ENCODE results near the genes SYT6, NHLH2 and ATP1A1.

DNA sequence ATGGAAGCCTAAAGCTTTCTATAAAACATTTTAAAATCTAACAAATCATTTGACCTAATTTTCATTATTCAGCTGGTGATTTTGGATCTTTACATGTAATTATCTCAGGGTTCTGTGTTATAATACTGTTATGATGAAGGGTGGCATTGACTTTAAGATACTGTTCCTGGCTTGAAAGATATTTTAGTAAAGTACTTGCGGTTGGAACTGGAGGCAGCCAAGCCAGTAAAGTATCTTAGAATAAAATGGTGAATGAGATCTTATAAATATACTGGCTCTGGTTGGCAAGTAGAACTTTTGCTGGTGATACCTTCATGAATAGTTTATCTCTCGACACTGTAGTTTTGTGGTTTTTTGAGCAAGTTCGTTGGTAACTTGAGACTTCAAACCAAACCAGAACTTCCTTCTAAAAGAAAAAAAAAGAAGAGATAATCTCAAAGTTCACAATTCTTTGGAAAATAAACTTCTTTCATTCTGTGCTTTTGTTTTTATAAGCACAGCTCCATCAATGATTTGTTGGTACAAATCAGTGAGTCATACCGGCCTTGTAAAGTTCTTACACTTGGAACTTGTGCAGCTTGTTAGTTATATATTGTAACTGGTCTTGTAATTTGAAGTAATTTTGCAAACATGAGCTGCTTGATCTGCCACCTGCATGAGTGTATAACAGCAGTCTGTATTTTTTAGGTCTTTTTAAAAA lies 2.3 kb downstream of the HIPK1 start:
- PRO-cap, result no peak
CAGE:
- cytosol, long polyA minus RNA, result no peak
- cytosol, long polyA plus RNA, result no peak
- long polyA plus RNA, result no peak
- nucleus, long polyA minus RNA, result no peak
- nucleus, long polyA plus RNA, result no peak

DNA sequence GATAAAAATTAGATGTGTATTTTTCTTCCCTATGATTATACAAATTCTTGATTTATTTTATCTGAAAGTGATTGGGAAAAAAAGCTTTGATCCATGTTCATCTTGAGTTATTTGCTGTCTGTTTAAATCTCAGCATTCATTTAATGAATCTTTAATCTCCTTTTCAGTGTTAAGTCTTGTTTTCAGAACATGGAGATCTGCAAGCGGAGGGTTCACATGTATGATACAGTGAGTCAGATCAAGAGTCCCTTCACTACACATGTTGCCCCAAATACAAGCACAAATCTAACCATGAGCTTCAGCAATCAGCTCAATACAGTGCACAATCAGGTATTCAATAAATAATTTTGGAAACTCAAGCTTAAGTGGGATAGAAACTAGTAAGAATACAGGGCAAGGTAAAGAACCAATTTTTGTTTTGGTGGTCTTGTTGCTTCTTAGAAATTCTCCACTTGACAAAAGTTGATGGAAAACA lies 22.3 kb upstream of the OLFML3 start:
- PRO-cap, result no peak
CAGE:
- cytosol, long polyA minus RNA, result no peak
- cytosol, long polyA plus RNA, result no peak
- long polyA plus RNA, result no peak
- nucleus, long polyA minus RNA, result no peak
- nucleus, long polyA plus RNA, result no peak

DNA sequence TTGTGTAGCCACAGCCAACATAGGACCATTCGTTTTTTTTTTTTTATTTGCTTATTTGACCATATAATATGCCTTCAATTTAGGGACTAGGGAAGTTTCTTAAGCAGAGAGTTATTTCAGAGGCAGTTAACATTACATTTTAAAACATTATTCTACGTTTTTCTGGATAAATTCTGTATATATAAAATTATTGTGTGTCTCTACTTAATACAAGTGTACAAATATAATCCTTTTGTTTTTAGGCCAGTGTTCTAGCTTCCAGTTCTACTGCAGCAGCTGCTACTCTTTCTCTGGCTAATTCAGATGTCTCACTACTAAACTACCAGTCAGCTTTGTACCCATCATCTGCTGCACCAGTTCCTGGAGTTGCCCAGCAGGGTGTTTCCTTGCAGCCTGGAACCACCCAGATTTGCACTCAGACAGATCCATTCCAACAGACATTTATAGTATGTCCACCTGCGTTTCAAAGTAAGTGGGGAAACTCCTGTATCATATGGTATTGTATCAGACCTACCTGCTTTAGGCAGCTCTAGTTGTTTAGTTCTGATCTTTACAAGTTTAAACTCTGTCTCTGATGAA lies 21.4 kb upstream of the OLFML3 start:
- PRO-cap, result no peak
CAGE:
- cytosol, long polyA minus RNA, result no peak
- cytosol, long polyA plus RNA, result no peak
- long polyA plus RNA, result no peak
- nucleus, long polyA minus RNA, result no peak
- nucleus, long polyA plus RNA, result no peak

- PRO-cap, result no peak
CAGE:
- cytosol, long polyA minus RNA, result no peak
- cytosol, long polyA plus RNA, result no peak
- long polyA plus RNA, result no peak
- nucleus, long polyA minus RNA, result no peak
- nucleus, long polyA plus RNA, result no peak
These were observed 4.1 kb downstream of the OLFML3 start for GRCh38 chr1:113983354-113983734.

GRCh38 chr1:114153353-114154153 lies at the start of gene SYT6:
SYT6 (minus strand) TSS chr1:114153869.
- PRO-cap, result no peak
CAGE:
- cytosol, long polyA minus RNA, result no peak
- cytosol, long polyA plus RNA, result no peak
- long polyA plus RNA, result no peak
- nucleus, long polyA minus RNA, result no peak
- nucleus, long polyA plus RNA, result no peak

DNA sequence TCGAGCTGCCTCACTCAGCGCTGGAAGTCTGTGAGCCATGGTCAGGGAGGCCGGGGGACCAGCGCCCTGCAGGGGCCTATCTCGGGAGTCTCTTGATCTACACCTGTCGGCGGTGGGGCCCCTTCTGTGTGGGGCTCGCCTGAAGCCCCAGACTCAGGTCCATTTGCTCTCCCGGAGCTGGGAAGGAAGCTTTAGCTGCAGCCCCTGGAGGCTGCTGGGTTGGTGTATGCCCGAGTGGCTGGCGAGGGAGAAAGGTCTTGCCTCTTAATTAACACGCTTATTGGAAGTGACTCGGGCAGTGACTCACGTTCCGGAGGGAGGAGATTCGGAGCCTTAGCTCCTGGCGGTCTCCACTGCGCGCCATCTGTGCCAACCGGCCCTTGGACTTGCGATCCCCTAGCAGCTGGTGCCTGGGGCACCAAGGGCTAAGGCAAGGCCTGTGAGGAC lies 1.1 kb upstream of the SYT6 start:
- PRO-cap, result no peak
CAGE:
- cytosol, long polyA minus RNA, result no peak
- cytosol, long polyA plus RNA, result no peak
- long polyA plus RNA, result no peak
- nucleus, long polyA minus RNA, result no peak
- nucleus, long polyA plus RNA, result no peak

GRCh38 chr1:114369806-114370396 lies 141.1 kb downstream of the TRIM33 start:
- PRO-cap, result no peak
CAGE:
- cytosol, long polyA minus RNA, result no peak
- cytosol, long polyA plus RNA, result no peak
- long polyA plus RNA, result no peak
- nucleus, long polyA minus RNA, result no peak
- nucleus, long polyA plus RNA, result no peak

- PRO-cap, result no peak
CAGE:
- cytosol, long polyA minus RNA, result no peak
- cytosol, long polyA plus RNA, result no peak
- long polyA plus RNA, result no peak
- nucleus, long polyA minus RNA, result no peak
- nucleus, long polyA plus RNA, result no peak
These were observed 11.1 kb upstream of the NRAS start for GRCh38 chr1:114727515-114728276.

GRCh38 chr1:114748607-114749287 lies 9.0 kb downstream of the CSDE1 start:
- PRO-cap, result no peak
CAGE:
- cytosol, long polyA minus RNA, result no peak
- cytosol, long polyA plus RNA, result no peak
- long polyA plus RNA, result no peak
- nucleus, long polyA minus RNA, result no peak
- nucleus, long polyA plus RNA, result no peak

- PRO-cap, result no peak
CAGE:
- cytosol, long polyA minus RNA, result no peak
- cytosol, long polyA plus RNA, result no peak
- long polyA plus RNA, result no peak
- nucleus, long polyA minus RNA, result no peak
- nucleus, long polyA plus RNA, result no peak
These were observed 21.7 kb downstream of the TSPAN2 start for GRCh38 chr1:115067561-115068052.

DNA sequence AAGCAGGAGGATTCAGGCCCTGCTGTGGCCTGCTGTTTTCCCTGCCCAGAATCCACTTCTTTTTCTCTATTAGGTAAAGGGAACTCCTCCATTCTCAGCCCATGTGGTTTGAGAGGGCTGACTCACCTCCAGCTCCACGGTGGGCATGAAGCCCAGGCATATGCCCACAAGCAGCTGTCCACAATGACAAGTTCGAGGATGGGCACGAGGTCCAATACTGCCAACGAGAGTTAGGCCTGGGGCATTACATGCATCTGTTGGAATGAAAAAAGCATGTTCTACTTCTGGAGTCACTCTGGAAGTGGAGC lies 20.2 kb downstream of the TSPAN2 start:
- PRO-cap, result no peak
CAGE:
- cytosol, long polyA minus RNA, result no peak
- cytosol, long polyA plus RNA, result no peak
- long polyA plus RNA, result no peak
- nucleus, long polyA minus RNA, result no peak
- nucleus, long polyA plus RNA, result no peak

DNA sequence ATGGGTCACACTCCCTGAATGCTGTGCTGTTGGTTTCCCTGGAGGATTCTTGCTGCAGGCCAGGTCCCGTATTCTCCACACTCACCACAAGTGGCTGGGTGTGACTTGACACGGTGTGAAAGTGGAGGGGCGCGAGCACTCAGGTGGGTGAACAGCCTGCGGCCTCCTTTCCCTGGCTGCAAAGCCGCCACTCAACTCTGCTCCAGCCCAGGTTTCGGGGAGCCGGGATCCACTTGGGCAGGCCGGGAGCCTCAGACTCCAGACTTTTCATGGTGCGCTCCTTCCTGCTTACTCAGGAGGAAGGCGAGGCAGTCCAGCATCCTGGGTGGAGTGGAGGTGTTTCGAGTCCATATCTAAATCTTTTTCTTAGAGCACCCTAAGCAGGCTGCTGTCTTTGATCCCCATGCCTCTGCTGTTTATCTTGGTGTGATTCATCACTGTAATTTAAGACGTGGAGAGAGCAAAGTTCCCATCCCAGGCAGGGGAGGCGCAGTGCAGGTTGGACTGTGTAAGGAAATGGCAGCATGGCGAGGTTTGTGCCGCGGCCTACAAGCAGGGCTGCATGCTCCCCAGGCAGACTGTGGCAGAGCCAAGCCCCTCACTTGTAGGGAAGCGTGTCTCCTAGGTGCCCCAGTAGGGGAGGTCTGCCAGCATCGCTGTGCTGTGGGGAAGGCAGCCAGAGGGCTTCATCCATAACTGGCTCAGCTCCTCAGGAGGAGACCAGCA lies 29.6 kb downstream of the VANGL1 start:
- PRO-cap, result no peak
CAGE:
- cytosol, long polyA minus RNA, result no peak
- cytosol, long polyA plus RNA, result no peak
- long polyA plus RNA, result no peak
- nucleus, long polyA minus RNA, result no peak
- nucleus, long polyA plus RNA, result no peak

DNA sequence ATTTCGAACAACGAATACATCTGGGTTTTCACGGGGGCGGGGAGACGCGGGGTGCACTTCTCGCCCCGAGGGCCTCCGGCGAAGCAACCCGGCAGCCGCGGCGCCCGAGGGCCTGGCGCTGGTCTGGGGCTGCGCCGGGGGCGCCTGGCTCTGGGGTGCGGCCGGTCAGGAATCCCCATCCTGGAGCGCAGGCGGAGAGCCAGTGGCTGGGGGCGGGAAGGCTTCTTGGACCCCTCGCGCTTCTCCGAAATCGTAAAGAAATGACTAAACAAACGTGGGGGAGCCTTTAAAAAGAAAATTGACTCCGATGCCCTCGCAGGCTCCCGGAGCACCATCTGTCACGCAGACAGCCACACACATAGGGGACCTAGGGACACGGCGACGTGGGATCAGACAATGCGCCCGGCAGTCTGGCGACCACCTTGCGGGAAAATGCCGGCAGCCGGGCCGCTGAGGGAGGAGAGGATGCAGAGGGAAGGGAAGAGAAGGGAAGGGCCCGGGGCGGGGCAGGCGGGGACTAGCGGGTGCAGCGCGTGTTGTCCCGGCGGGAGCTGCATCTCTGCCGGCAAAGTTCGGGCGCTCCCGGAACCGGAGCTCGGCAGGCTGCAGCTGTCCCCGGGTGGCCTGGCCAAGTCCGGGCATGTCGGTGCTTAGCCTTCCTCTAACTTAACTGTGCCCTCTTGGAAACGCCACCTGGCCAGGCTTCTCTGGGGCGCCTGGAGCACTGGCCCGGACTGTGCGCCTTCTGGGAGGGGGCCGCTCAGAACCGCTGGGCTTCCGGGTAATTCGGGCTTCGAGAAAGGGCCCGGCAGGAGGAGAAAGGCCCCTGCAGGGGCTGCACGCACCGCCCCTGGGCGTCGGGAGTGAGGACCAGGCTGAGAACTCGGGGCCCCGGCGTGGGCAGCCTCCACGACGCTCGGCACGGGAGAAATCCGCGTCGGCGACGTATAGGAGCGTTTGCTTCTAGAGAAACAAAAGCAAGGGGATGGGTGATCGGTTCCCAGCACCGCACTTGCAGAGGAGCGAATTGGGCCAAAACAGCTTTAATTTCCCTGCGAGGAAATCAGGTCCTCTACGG lies 1.8 kb downstream of the NHLH2 start:
- PRO-cap, result no peak
CAGE:
- cytosol, long polyA minus RNA, result no peak
- cytosol, long polyA plus RNA, result no peak
- long polyA plus RNA, result no peak
- nucleus, long polyA minus RNA, result no peak
- nucleus, long polyA plus RNA, result no peak

DNA sequence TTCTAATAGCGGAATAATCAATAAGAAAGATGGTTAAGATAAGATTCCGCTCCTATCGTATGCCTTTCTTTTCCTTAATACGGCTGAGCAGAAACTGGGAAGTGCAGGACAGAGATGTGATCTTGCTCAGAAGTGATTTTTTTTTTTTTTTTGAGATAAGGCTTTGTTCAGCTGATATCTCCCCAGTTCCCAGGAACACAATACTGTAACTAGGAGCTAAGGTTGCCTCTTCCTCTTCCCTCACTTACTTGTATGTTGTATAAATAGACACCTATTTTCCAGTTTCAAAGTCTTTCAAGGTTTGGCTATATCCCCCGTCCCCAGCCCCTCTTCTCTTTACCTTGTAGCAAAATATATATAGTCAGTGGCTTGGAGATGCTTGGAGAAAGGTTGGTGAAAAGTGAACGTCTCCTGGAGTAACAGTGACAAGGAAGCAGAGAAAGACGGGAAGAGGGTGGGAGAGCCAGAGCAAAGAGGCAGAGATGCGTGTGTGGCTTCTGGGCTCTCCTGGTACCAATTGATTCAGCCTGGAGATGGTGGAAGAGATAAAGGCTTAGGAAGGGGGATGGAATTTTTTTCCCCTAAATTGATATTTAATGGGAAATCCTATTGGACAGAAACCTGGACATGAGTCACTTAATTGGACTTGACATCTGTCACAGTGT lies at the start of gene NHLH2:
NHLH2 (minus strand) TSS at position 519 of the 665 bp plus-strand sequence.
- PRO-cap, result no peak
CAGE:
- cytosol, long polyA minus RNA, result no peak
- cytosol, long polyA plus RNA, result no peak
- long polyA plus RNA, result no peak
- nucleus, long polyA minus RNA, result no peak
- nucleus, long polyA plus RNA, result no peak

GRCh38 chr1:116110400-116110865 lies 766 bp upstream of the MAB21L3 start:
- PRO-cap, result no peak
CAGE:
- cytosol, long polyA minus RNA, result no peak
- cytosol, long polyA plus RNA, result no peak
- long polyA plus RNA, result no peak
- nucleus, long polyA minus RNA, result no peak
- nucleus, long polyA plus RNA, result no peak

DNA sequence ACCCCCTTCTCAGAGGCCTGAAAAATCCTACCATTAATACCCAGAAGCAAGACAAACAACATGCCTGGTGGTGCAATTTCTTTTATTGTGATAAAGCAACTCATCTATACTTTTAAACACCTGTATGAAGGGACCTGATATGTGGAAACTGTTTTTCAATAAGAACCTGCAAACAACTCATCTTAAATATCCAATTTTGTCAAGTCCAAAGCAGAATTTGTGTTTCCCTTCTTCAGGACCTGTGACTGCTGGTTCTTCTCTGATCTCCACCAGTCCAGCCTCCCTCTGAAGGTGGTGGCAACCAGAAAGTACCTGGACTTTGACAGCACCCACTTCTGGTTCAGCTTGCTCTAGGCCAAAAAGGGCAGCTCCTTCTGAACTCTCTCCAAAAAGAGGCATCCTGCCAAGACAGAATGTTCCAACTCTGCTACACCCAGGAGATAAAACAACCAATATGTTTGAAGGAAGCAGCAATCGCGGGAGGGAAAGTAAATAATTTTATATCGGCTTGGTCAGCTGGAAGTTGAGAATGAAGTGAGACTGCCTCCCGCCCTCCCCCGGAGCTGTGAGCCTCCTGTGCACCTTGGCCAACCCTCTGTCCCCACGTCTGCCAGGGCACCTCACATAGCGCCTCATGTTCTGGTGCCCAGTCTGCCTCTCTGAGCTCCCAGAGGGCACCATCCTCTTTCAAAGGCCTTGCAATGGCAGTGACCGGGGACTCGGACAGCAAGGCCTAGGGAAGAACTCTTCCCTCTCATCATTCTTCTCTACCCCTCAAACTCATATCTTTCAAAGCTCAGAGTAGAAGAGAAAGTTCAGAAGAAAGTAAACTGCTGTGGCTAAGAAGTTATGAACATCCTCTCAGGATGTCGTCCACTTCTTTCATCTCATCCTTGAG lies 130.3 kb upstream of the ATP1A1 start:
- PRO-cap, result no peak
CAGE:
- cytosol, long polyA minus RNA, result no peak
- cytosol, long polyA plus RNA, result no peak
- long polyA plus RNA, result no peak
- nucleus, long polyA minus RNA, result no peak
- nucleus, long polyA plus RNA, result no peak

DNA sequence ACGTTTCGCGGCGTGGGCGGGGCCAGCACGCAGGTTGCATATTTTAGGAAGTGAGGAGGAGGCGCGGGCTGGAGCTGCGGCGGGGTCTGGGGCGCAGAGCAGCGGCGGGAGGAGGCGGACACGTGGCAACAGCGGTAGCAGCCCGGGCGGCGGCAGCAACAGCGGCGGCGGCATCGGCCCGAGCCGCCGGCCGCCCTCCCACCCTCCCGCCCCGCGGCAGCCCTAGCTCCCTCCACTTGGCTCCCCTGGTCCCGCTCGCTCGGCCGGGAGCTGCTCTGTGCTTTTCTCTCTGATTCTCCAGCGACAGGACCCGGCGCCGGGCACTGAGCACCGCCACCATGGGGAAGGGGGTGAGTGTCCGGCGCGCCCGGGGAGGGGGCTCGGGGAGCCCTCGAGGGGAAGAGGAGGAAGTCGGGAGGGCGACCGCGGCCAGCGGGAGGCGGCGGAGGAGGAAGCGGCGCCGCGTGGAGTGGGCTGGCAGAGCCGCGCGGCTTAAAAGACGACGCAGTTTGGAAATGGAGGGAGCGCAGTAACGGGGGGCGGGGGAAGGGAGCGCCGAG lies at the start of gene ATP1A1:
ATP1A1 (plus strand) TSS at position 71 of the 560 bp plus-strand sequence.
- PRO-cap, result bidirectional peak, plus-strand start at position 71 of the sequence, minus-strand start outside the sequence
CAGE:
- cytosol, long polyA minus RNA, result start-site peak on the plus strand centred at position 33 of the sequence, 28 bp wide, 85 reads
- cytosol, long polyA plus RNA, result start-site peak on the plus strand centred at position 107 of the sequence, 50 bp wide, 82 and 172 reads in 2 replicates
- long polyA plus RNA, result start-site peak on the plus strand centred at position 203 of the sequence, 292 bp wide, 1,857 and 1,392 reads in 2 replicates
- nucleus, long polyA minus RNA, result start-site peak on the plus strand centred at position 228 of the sequence, 243 bp wide, 201 reads
- nucleus, long polyA plus RNA, result start-site peak on the plus strand centred at position 78 of the sequence, 108 bp wide, 81 and 421 reads in 2 replicates

DNA sequence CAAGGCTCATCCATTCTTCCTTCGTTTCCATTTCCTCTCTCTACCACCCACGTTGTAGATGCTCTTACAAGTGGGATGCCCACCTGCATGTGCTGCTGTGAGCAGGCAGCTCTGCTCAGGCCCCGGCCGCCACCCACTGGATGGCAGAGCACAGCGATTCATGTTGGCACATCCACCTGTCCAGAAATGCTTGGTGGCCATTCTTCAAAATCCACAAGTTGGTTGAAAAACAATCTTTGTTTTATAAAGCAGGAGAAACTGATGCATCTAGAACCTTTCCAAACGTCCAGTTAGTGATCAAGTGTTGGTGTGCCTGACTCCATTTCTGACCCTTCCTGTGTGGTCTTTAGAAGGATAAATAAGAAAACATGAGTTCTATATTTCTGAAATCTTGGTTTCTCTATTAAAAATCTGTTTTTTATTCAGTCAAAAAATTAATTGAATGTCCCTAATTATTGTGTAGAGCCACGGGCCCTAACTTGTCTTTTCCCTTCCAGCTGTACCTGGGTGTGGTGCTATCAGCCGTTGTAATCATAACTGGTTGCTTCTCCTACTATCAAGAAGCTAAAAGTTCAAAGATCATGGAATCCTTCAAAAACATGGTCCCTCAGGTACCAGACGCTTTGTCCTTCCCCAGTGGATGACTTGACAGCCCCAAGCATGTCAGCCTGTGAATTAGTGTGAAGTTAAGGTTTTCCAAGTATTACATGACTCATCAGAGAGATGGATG lies 14.8 kb downstream of the ATP1A1 start:
- PRO-cap, result no peak
CAGE:
- cytosol, long polyA minus RNA, result start-site peak on the plus strand centred at position 529 of the sequence, 50 bp wide, 140 reads
- cytosol, long polyA plus RNA, result no peak
- long polyA plus RNA, result no peak
- nucleus, long polyA minus RNA, result no peak
- nucleus, long polyA plus RNA, result no peak

DNA sequence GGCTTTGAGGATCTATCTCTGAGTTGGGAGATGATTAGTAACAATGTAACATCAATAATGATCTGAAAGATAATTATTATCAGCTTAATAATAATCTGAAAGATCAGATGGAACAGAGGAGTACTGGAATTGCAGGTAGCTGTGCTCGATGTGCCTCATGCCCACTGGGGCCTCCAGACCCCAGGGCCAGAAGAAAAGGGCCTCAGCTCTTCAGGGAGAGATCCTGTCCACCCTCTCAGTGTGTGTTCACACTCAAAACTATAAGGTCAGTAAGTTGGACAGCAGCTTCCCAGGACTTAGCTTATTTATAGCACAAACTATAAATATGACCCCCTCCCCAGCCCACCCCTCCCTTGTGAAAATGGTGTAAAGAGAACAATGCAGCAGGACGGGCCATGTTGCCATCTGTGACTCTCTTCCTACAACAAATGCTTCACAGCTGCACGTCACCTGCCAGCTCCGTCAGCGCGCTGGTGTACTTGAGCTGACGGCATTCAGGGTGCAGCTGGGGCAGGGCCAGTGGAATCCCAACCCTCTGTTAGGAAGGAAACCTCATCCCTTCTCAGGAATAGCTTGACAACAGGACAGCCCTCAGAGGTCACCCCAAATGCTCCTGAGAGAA lies 84.7 kb downstream of the ATP1A1 start:
- PRO-cap, result no peak
CAGE:
- cytosol, long polyA minus RNA, result no peak
- cytosol, long polyA plus RNA, result no peak
- long polyA plus RNA, result no peak
- nucleus, long polyA minus RNA, result no peak
- nucleus, long polyA plus RNA, result no peak

- PRO-cap, result no peak
CAGE:
- cytosol, long polyA minus RNA, result no peak
- cytosol, long polyA plus RNA, result no peak
- long polyA plus RNA, result no peak
- nucleus, long polyA minus RNA, result no peak
- nucleus, long polyA plus RNA, result no peak
These were observed 87.8 kb downstream of the ATP1A1 start for GRCh38 chr1:116460892-116461247.

All from endothelial cell of umbilical vein (primary cell).